ENCODE measurements around a stretch of chr17.

DNA sequence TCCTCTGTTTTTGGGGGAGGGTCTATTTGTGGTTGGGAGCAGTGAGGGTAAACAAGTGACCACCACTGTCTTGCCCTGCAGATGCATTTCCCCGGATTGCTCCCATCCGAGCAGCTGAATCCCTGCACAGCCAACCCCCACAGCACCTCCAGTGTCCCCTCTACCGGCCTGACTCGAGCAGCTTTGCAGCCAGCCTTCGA, 14.5 kb downstream of the SOCS7 start:
- PRO-cap, result no peak

GRCh38 chr17:38414744-38415314, 13.4 kb upstream of the ARHGAP23 start:
- PRO-cap, result no peak

GRCh38 chr17:38415315-38416108, 12.8 kb upstream of the ARHGAP23 start:
- PRO-cap, result no peak

DNA sequence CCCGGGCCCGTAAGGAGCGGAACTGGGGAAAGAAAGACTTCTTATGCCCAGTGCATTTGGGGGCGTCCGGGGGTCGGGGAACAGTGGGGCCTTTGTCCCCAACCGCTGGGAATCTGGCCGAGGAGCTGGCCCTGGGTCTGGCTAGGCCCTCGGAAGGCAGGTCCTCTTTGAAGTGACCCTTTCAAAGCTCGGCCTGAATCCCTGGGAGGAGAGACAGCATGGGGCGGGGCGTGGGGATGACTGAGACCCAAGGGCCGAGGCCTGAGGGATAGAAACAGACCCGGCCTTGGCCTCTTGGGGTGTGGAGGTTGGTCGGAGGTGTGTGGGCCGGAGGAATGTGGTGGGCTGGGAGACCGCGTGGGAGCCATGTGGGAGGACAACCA, 6.0 kb downstream of the ARHGAP23 start:
- PRO-cap, result no peak

DNA sequence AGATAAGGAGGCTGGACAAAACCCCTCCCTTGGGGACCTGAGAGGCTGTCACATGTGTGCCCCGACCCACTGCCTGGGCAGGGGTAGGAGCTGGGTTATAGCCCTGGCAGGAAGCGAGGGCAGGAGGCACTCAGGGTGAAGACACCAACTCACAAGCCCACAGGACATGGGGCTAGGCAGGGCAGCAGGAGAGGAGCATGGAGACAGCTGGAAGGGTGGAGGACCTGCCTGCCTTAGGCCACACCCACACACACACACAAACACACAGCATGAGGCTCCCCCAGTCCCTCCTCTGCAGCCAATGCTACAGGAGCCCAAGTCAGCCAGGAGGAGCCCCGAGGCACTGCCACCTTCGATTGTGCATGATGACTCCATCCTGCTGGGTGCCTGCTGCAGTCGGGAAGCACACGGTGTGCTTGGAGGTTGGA, 20.7 kb downstream of the SRCIN1 start:
- PRO-cap, result no peak

DNA sequence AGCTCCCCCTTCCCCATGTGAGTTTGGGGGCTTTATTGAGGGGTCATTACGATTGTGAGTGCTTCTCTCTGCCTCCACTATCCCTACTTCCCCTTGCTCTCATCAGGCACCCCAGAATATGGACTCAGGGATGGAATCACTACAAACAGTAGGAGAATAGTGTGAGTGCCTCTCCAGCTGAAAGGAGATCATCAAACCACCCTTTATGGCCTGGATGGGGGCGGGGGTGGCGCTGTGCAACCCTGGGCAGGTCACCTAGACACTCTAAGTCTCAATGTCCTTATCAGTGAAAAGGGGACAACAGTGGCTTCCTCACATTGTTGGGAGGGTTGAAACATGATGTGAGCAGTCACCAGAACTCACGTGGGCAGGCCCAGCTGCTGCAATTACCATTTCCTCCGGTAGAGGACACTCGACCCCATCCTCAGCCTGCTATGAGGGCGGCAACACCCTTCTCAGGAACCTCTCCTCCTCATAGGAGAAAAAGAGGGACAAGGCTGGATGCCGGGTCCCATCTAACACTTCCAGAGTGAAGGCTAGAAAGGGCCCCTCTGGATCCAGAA, 2.1 kb upstream of the EPOP start:
- PRO-cap, result no peak

GRCh38 chr17:38711779-38712070, 6.7 kb downstream of the MLLT6 start:
- PRO-cap, result no peak

- PRO-cap, result no peak
Measured at GRCh38 chr17:38734090-38734826, 4.1 kb downstream of the CISD3 start.

GRCh38 chr17:38734827-38735674, 4.9 kb downstream of the CISD3 start:
- PRO-cap, result no peak

- PRO-cap, result no peak
Measured at GRCh38 chr17:38765436-38766039, 13.0 kb downstream of the PSMB3 start.

- PRO-cap, result no peak
Measured at GRCh38 chr17:38825536-38825925, 410 bp upstream of the CWC25 start.

DNA sequence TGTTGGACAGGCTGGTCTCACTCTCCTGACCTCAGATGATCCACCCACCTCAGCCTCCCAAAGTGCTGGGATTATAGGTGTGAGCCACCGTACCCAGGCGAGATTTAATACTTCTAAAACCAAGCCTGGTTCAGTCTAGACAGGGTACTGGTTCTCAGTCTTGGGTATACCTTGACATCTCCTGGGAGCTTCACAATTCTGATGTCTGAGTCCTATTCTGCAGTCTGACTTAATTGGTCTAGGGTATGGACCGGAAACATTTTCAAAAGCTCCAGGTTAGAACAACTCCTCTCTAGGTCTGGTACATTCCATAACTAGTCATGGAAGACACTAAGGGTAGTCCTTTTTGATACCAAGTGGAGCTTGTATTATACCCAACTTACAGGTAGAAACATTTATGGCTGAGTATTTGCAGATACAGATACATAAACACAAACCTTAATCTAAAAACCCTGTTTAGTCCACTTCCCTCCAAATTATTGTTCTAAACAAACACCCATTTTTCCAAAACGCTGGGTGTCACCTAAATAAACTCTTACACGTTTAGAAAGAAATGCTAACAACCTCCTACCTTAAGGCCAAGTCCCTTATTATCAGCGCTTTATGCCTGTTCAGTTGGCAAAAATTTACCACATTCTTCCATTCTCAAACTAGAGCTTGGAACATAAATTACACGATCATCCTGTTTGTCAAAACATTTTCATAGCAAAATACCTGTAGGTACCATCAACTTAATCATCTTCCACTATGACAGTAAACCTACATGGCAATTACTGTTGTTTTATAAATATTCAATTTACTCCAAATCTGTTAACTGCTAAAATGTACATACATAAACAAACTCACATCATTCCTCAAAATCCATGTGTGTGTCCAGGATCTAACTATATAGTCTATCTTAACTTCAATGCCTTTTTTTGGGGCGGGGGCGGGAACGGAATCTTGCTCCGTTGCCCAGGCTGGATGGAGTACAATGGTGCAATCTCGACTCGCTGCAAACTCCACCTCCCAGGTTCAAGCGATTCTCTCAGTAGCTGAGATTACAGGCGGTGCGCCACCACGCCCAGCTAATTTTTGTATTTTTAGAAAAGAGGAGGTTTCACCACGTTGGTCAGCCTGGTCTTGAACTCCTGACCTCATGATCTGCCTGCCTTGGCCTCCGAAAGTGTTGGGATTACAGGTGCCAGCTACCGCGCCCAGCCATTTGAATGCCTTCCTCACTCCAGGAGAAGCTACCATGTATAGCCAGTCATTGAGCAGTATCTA, 4.7 kb downstream of the RPL23 start:
- PRO-cap, result no peak

DNA sequence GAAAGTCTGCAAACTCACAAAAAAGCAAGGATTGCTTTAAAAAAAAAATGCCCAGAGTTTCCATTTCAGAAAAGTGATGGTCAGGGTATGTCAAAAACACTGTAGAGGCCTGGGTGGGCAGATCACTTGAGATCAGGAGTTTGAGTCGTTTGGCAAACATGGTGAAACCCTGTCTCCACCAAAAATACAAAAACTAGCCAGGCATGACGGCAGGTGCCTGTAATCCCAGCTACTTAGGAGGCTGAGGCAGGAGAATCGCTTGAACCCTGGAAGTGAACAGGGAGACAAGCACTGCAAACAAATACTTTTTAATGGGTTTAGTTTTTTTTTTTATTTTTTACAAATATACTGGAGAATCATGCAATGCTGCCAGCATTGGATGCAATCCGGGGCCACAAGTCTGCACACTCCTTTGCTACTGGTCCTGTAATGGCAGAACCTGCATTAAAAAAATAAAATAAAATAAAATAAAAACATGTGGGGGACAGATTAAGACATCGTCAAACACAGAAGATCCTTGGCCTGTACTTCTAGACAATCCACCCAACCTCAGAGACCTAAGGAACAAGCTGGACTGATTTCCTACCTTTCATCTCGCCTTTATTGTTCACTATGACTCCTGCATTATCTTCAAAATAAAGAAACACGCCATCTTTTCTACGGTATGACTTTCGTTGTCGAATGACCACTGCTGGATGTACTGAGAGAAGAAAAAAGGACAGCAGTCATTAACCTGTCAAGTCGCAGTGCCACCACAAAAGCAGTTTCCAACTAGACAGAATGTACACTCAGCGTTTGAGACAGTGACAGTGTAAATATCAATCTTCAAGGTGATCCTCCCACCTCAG, 3.5 kb downstream of the RPL23 start:
- PRO-cap, result no peak

- PRO-cap, result no peak
Measured at GRCh38 chr17:38855002-38855486, 1.5 kb upstream of the RPL23 start.

DNA sequence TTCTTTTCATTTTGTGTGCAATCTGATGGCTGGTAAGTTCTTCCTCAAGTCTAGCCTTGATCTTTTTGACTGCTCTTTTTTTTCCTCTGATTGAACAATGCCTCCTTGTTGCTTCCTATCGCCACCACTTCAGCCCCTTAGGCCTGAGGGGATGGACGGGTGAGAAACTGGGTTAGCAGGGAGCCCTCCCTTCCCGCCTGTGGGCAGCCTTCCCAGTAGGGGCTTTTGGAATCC, 13.8 kb downstream of the LASP1 start:
- PRO-cap, result no peak

GRCh38 chr17:38895684-38895957, 25.8 kb downstream of the LASP1 start:
- PRO-cap, result no peak

DNA sequence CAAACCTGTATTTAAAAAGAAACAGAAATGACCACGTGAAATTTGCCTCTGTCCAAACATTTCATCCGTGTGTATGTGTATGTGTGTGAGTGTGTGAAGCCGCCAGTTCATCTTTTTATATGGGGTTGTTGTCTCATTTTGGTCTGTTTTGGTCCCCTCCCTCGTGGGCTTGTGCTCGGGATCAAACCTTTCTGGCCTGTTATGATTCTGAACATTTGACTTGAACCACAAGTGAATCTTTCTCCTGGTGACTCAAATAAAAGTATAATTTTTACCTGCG, 45.8 kb downstream of the FBXO47 start:
- PRO-cap, result no peak

DNA sequence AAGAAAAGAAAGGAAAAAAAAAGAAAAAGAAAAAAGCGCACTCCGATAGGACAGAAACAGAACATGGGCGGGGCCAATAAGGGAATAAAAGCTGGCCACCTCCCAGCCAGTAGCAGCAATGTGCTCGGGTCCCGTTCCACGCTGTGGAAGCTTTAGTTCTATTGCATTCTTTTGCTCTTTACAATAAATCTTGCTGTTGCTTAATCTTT, 3.0 kb upstream of the ARL5C start:
- PRO-cap, result no peak

DNA sequence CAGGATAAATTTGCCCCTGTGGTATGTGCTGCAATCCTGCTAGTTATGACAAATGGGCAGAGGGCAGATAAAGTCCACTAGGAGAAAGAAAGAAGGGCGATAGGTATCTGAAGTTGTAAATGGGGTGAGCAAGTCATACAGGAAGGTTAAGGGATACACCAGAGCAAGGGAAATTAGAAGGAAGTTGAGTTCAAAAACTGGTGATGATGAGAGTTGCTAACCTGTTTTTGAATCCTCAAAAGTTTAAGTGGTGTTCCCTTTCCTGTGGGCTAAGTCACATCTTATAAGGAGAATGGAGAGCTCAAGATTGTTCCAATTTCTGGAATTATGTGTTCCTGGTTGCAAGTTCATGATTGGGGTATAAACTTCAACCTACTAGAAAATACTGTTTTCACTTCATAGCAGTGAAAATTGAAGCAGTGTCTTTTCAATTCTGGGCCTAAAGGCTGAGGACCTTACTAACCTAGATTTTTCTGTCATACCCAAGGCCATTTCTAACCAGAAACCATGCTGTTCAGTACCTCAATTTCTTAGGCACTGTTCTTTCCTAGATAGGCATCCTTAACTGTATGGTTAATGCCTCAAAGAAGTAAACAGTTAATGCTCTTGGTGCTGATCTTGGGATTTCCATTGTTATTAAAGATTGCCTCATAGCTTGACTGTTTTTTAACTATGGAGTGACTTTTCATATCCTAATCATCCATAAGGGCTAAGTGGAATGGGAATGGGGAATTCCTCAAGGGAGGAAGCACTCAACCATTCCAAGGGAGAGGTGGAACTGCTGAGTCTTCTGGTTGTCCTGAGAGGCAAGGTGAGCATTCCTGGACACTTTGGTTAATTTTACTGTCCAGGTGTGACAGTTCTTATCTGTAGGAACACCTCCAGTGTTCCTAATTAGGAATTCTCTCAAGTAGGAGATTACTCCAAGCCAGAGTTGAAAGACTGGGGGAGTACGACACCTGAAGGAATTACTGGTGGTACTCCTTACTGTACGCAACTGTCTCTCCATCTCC, 72.2 kb downstream of the NEUROD2 start:
- PRO-cap, result no peak

GRCh38 chr17:39553392-39554085, 54.2 kb downstream of the NEUROD2 start:
- PRO-cap, result no peak

Measured in right cardiac atrium (tissue), 1 donor.